ENCODE measurements around a stretch of chr10.

- PRO-cap = no peak
Measured at GRCh38 chr10:71234001-71234263, 21.6 kb downstream of the UNC5B start.

- PRO-cap = no peak
Measured at GRCh38 chr10:71291272-71292183, 27.5 kb upstream of the SLC29A3 start.

GRCh38 chr10:71313153-71313780 is 5.8 kb upstream of the SLC29A3 start:
- PRO-cap = no peak

- PRO-cap = no peak
Measured at GRCh38 chr10:71314207-71315142, 4.6 kb upstream of the SLC29A3 start.

- PRO-cap = no peak
Measured at GRCh38 chr10:71358370-71358758, 38.4 kb upstream of the CDH23 start.

DNA sequence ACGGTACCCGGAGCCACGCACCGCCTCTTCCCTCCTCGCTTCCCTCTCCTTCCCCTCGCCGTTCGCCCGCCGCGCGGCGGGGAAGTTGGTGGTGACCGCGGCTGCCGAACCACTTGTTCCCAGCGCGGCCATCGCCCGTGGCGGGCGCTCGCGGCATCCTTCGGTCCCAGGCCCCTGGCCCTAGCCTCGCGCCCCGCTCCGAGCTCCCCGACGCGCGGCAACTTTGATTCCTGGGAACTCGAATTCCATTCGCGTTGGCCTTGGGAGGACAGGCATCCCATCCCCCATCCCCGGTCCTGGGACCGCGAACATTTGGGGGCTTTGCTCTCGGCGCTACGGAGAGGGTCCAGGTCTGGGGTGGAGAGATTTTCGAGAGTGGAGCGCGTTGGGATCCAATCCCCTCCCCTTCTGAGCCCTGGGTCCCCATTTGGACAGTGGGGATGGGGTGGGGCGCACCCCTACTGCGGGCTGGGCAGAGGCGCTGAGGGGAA is 641 bp downstream of the CDH23 start:
- PRO-cap = no peak

DNA sequence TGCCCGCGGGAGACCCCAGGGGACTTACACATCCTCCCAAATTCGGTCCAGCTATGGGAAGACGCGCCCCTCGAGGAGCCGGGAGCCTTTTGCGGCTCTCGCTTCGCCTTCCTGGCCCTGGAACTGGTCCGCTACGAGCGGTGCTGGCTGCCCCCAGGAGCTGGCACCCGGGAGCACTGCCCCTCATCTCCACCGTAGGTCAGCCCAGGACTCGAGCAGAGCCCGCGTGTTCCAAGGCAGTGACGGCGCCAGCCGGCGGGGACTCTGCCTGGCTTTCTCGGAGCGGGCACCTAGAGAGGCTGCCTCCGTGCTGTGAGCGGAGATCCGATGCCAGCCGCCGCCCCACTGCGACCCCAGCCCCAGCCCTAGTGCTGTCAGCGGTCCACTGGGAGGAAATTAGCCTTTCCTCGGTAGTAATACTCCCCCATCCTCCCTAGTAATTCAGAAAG is 1.2 kb downstream of the CDH23 start:
- PRO-cap = no peak

DNA sequence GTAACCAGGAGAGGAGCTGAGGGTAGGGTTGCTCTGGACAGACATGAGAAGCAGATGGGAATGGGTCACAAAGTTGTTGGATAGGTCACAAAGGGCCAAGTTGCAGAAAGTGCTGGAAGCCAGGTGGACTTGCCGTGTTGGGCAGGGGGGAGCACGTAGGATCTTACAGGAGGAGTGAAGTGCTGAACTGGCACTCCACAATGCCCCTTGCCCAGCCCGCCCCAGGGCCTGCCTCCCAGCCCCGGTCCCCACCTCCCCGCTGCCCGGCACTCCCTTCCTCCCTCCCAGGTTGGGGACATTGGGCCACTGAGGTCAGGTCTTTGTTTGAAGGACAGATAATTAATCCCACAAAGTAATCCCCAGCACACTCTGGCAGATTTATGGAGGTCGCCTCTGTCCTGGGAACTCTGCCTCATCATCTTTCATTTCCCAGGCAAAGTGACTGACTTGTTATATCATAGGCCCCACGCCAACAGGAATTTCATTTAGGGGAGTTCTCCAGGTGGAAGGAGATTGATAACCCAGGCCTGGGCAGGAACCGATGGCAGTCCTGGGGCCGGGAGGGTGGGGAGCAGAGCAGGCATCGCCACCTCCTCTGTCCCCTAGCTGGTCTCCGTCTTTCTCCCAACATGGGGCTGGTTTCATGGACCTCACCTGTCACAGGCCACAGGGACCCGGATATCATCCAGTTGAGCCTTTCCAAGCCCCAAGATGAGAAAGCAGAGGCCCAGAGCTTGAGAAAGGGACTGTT is 122.8 kb downstream of the C10orf105 start:
- PRO-cap = no peak

- PRO-cap = no peak
Measured at GRCh38 chr10:71623347-71624023, 96.1 kb downstream of the C10orf105 start.

- PRO-cap = no peak
Measured at GRCh38 chr10:71658877-71659403, 60.6 kb downstream of the C10orf105 start.

DNA sequence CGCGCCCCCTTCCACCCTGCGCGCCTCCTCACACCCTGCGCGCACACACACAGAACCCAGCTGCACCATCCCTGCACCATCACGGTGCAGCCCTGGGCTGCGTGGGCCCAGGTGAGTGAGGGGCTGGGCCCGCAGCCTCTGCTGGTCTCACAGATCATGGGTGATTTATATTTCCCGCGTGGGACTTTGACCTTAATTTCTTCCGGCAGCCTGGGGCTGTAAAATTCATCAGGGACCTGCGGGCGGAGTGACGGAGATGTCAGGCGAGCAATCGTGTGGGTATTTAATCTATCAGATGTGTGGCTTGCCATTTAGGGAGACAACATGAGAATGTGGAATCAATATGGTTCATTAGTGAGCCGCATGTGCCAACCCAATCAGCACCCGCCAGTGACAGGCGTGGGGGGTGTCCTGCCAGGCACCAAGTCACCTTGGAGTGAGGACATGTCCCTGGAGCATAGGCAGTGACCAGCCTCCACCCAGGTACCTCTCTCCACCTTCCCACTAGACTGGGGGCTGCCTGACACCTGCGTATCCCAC is 57.6 kb downstream of the C10orf105 start:
- PRO-cap = no peak

- PRO-cap = no peak
Measured at GRCh38 chr10:71750160-71750982, 22.9 kb downstream of the VSIR start.

DNA sequence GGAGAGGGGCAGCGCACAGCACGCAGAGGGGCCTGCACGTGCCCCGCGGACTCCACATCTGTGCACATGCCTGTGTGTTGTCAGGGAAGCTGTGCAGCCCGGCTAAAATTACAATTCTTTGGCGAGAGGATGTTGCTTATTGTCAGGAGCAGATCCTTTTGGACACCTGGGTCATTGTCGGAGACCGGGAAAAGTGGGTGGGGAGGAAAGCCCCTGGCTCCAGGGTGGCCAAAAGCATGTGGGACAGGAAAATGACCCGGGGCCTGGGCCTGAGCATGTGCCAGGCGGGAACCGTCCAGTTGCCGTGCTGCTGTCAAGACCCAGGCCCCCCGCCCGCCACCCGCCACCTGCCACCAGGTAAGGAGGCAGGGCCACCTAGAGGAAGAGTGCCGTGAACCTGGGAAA is 7.3 kb downstream of the VSIR start:
- PRO-cap = no peak

DNA sequence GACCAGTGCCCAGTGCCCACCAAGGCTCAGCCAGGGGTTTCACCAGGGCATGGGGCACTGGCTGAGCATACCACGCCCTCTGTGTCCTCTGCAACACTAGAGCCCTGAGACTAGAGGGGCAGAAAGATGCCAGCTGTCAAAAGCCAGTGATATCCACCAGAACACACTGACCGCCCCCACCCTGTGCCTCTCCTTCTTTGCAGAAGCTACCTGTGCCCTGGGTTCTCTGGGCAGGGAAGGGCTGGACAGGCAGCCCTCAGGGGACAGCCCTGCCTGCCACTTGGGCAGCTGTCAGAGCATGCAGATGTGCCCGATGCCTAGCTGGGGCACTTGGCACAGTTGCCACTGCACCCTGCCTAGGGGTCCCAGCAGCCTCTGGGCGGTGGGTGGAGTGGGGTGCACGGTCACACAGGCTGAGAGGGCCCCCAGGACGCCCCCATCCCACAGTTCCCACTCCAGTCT is 442 bp downstream of the VSIR start:
- PRO-cap = no peak

GRCh38 chr10:71808988-71809311 is 35.6 kb upstream of the VSIR start:
- PRO-cap = no peak

DNA sequence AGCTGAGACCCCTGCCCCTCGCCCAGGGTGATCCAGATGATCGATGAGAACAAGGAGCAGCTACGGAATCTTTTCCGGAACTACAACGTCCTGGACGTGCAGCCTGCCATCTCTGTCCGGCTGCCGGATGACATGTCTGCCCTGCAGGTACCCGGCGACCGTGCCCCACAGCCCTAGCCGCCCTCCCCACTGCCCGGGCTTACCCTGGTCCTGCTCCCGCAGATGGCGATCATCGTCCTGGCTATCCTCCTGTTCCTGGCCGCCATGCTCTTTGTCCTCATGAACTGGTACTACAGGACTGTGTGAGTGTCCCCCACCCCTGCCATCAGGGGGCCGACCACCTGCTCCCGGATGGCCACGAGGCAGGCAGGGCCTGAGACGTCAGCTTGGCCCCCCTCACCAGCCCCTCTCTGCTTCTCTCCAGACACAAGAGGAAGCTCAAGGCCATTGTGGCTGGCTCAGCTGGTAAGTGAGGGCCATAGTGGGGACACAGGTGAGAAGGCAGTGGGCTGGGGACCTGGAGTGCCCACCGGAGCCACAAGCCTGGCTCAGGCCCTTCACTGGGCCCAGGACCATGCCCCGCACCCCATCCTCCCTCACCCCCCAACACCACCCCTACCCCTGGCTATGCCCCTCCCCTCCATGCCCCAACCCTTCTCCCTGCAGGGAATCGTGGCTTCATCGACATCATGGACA is 38.1 kb upstream of the VSIR start:
- PRO-cap = no peak

GRCh38 chr10:71817809-71818282 is 33.2 kb downstream of the PSAP start:
- PRO-cap = no peak

DNA sequence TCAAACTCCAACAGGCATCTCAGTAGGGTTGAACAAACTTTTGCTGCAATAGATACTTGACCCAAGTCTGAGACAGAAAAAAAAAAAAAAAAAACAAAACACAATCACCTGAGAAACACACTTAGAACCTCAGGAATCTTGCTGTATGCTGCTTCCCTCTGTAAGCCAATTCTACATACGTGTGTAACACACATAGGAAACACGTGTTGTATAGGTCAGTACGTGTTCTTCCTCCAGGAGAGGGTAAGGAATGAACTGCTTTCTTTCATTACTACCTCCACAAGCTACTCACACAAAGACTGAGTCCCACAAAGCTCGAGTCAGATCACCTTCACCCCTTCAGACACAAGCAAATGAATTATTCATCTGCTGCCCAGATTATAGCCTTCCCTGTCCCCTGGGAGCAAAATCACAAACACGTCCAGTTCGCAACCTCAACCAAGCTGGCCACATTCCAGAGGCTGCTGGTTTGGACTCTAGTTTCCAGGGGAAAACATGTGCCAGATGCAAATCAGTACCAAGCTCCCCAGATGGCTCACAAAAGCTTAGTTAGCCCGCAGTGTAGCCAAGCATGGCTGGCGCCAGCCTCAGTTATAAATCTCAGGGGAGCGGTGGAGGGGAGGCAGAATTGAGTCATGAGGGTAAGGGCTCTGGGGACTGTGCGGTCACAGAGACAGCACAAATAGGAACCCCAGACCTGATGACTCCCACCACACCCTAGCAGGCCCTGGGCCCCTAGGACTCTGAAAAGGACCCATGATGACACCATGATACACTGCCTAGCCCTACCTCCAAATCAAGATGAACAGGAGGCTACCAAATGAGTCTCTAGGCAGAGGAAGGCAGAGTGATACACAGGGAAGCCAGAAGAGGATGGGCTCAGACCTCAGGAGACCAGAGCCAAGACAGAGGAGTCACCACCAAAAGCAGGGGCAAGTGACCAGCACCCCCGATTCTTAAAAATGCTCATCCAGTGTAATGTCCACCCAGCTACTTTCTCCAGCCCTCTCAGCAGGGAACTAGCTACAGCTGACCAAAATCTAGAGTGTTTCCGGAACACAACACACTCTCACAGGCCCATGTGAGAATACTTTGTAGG is 15.0 kb downstream of the PSAP start:
- PRO-cap = no peak

GRCh38 chr10:71999339-72000110 is 35.3 kb downstream of the CHST3 start:
- PRO-cap = no peak

DNA sequence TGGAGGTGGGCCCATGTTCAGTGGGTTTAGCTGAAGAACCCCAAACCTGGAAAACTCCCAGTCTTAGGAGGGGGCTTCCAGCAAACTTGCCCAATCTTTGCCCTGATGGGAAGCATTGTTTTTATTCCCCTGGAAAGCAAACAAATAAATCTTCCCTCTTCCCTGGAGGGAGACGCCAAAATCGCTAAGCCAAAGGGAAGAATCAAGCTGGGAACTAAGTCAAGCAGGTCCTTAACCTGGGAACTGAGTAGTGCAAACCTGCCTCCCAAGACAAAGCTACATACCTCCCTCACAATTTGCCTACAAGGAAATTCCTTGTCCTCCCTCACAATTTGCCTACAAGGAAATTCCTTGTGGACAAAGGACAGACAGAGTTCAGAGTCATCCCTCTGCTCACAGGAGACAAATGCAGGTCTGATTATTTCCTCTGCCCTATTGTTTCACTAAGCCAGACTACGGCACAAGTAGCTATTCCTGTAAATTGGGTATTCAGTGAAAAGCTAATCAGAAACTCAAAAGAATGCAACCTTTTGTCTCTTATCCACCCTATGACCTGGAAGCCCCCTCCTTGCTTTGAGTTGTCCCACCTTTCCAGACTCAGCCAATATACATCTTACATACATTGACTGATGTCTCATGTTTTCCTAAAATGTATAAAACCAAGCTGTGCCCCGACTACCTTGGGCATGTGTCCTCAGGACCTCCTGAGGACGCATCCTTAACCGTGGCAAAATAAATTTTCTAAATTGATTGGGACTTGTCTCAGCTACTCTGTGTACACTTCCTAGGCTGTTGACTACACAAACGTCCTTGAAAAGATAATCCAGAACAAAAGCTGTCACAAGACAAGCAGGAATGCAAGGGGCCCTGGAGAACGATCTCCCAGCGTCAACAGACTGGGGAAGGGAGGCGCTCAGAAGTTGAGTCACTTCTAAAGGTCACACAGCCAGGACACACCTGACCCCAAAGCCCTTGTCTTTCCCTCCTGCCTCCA is 50.3 kb downstream of the SPOCK2 start:
- PRO-cap = no peak